Anterior vena cava (tissue), 1 donor: ENCODE results near the genes SLC38A4, VDR and OR10AD1.

DNA sequence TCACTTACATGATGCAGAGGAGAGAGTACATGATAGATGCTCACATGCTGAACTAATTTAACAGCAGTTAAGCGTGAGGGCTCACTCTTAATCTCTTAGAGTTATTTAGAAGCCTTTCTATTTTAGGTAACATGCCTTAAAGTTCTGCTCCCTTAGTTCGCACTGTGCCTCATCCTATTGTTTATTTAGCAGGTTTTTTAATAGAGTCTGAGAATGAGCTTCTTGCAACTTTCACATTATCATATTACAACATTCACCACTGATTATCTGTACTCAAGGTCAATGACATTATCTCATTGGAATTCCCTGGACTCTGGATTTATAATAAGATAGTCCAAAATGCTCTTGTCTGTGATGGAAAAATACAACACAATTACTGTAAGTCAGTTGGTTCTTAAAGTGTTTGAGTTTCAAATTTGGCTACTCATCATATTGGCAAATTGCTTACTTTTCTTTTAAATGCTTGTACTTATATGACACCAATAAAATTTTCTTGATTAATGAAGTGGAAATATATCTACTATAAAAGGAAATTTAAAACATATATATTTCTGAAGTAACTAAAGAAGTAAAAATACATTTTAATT, 183.6 kb upstream of the SLC38A2 start:
- PRO-cap, result no peak

- PRO-cap, result no peak
These were observed 156.1 kb downstream of the SLC38A4 start for GRCh38 chr12:46669606-46670270.

GRCh38 chr12:46825531-46825858, 302 bp downstream of the SLC38A4 start:
- PRO-cap, result no peak

DNA sequence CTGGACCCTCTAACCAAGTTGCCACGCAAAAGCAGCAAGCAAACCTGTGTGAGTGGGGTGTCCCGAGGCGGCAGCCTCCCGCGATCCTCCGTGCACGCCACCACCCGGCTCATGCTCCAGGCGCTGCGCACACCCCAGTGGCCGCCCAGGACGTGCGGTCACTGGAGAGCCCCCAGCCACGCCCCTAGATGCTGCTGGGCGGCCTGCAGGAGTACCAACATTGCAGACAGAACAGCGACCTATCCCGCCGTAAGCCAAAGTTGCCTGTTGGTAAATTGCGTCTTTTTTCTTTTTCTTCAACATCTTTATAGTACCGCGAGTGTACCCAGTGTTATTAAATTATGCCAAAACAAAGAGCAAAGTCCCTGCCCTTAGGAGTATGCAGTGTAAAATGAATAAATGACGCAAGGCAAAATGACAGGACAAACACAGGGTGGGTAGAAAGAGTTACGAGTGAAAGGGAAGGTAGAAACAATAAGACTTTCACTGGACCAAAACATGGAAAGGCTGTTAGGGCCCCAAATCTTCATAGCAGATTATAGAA, at the start of gene SLC38A4:
TSS of gene SLC38A4 (minus strand) at position 139 of the 544 bp plus-strand sequence.
- PRO-cap, result no peak

DNA sequence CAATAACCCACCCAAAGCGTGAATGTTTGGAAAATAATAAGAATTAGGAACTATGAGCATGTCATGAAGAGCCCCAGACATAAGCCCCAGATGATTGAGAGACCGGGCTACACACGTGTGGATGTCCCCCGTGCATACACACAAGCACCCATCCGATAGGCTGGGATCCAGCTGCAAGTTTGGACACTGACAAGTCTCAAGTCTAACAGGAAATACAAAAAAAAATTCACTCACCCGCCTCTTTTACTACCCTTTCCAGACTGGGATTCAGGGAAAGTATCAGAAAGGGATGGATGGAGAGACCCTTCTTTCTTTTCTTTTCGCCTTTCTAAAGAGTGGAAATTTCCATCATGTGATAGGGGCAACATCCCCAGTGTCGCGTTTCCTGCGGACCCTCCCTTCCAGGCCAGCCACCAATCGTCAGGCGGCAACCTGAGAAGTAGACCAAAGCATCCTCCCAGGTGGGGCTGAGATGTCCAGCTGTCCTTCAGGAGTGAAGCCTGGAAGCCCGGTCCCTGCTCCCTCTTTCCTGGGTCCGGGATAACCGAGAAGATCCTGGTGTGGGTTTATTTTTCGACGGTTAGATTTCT, 6.4 kb upstream of the SLC38A4 start:
- PRO-cap, result no peak

DNA sequence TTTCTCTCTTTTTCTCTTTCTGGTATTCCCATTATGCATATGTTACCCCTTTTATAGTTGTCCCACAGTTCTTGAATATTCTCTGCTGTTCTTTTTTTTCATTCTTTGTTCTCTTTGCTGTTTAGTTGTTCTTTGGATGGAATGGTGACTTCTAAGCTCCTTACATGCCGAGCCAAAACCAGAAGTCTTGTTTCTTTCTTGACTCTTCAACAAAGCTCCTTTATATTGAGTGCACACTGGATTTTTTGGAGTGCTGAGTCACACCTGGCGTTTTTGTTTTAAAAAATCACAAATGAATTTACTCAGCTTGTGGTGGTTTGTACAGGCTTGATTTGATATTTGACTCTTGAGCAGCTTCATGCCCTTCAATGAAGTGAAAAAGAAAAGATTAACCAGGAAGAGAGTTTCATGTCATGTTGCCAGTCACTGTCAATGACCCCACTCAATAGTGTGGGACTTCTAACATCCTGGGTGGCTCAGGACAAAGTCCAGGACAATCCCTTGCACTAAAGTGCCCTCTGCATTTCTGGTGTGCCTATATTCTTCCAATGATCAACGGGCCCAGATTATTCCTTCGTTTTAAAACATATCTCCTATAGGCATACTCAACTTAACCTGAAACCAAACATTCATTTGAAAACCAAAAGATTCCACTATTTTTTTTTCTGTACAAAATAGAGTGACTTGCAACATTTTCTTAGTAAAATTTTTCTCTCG, 112.4 kb upstream of the SLC38A4 start:
- PRO-cap, result no peak

DNA sequence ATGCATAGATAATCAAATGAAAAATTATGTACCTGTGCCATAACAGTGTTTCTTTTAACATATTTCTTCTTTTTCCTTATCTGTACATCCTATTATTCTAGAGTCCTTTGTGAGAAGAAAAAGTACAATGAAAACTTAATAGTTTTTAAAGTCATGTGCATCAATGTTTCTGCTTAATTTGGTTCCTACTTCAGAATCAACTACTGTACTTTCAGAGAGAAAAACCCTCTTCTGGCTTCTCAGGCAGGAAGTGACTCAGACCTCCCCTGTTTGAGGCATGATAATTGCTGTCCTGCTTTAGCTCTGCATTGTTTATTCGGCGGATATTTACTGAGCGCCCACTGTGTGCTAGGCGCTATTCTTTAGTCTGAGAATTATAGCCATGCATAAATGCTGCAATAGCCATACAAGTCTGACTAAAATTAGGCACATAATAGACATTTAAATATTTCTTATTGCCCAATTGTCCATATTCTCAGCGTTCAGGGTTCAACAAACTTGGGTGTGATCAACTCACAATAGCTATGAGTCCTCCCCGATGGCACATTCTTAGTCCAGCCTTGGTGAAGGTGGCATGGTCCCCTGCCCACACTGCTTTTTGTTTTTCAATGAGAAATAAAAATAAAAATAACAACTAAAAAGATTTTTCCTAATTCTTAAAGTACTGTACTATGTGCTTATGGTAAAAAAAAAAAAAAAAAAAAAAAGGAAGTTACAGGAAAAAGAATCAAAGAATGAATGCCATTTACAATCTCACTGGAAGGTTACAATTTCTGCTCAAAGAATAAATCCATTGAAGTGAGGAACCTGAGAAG, 6.1 kb upstream of the AMIGO2 start:
- PRO-cap, result no peak

- PRO-cap, result unidirectional peak, plus-strand start at chr12:47817445
These were observed 2.7 kb downstream of the HDAC7 start for GRCh38 chr12:47816682-47817801.

GRCh38 chr12:47819524-47819630, 326 bp downstream of the HDAC7 start:
- PRO-cap, result no peak

- PRO-cap, result bidirectional peak, plus-strand start at chr12:47829217, minus-strand start at chr12:47829017; unidirectional peak, plus-strand start at chr12:47829217
These were observed 9.3 kb upstream of the HDAC7 start for GRCh38 chr12:47828737-47829592.

DNA sequence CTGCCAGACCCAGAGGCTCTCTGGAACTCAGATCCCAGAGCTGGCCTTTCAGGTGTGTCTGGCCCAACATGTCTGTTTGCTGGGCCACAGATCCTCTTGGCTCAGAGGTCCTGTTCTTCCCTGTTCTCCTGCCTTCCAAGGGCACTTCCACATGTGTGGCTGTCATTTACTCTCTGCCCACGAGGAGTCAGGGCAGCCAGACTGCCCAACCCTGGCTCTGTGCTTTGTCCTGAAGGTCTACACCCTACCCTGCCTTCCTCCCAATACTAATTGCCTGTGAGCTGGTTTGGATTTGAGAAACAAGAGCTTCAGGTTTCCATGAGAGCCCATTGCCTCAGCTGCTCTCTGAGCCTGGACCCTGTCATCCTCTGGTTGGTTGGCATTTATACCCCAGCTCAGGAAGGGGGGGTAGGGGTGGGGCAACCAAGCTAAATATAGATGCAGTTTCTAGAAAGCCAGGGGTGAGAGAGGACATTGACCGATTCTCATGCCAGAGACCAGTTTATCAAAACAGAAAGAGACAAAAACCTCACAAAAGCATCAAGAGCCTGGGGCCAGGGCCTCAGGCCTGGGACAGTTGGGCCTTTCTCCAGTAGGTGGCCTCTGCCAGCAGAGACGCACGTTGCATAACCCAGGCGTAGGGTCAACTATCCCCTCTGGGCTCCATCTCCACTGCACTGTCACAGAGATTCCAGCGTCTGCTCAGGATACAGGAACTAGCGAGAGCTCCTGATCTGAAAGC, 34.5 kb downstream of the VDR start:
- PRO-cap, result no peak

DNA sequence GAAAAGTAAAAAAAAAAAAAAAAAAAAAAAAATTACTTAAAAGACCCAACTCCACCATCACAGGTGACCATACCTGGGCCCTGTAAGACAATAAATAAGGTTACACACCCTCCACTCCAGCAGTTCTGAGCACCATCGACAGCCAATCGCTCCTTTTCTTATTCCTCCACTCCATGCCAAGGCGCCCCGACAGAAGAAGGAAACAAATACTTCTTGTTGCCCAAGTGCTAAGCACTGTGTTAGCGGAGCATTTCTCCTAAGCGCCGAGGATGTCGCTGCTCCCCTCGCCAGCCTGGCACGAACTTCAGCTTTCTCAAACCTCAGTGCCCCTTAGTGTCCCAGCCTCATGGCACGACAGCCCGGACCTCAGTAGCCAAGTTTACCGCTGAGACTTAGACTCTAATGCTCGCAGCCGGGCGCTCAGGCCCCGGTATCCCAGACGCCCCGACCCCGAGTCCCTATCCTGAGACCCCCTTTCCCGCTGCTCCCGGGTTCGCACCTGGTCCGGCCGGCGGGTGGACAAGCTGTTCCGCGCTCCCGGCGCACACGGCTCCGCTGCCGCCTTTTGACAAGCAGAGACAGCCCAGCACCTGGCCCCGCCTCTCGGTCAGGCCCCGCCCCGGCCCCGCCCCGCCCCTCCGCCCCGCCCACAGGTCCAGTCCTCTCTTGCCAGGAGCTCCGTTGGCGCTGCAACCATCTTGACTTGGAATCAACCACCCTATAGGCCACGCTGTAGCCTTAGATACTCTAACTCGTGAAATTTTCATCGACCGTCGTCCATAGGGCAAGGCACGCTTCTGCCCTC, at the start of gene VDR:
TSS of gene VDR (minus strand) at position 539 of the 805 bp plus-strand sequence.
- PRO-cap, result bidirectional peak, plus-strand start at position 692 of the sequence, minus-strand start at position 567 of the sequence

DNA sequence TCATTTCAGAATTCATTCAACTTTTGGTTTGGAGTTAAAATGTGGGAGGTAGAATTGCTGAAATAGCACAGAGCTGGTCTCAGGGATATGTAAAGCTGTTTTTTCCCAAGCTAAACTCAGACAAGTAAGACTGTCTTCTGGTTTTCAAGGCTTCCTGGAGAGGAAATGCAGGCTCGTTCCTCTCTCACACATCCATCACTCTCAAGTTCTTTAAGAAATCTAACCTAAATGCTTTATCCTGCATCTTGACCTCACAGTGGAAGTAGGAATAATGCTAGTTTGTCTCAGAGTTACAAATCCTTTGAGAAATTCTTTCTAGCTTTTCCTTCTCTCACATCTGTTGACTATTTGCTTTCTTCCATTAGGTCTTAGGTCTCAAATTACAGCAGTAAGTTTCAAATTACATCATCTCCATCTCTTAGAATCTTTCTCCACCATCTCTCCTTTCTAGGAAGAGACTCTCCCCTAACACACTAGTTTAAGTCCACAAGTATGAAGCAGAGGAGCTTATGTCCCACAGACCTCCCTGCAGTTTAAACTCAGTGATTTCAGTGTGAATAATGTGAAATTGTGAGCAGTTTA, 7.4 kb upstream of the CCDC184 start:
- PRO-cap, result no peak

DNA sequence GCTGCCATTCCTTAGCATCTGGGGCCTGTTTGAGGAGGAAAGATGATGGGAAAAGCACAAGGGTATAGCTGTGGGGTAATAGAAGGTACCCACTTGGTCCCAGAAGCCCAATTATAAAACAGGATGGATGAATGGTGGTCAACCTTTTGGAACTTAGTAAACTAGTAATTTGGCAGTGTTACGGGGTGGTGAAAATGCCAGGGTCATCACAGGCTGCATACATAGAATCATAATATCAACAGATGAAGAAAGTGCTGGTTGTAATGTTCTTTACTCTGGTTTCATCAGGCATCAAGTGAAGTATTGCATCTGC, at the start of gene OR10AD1:
TSS of gene OR10AD1 (minus strand) at position 18 of the 313 bp plus-strand sequence.
- PRO-cap, result no peak

DNA sequence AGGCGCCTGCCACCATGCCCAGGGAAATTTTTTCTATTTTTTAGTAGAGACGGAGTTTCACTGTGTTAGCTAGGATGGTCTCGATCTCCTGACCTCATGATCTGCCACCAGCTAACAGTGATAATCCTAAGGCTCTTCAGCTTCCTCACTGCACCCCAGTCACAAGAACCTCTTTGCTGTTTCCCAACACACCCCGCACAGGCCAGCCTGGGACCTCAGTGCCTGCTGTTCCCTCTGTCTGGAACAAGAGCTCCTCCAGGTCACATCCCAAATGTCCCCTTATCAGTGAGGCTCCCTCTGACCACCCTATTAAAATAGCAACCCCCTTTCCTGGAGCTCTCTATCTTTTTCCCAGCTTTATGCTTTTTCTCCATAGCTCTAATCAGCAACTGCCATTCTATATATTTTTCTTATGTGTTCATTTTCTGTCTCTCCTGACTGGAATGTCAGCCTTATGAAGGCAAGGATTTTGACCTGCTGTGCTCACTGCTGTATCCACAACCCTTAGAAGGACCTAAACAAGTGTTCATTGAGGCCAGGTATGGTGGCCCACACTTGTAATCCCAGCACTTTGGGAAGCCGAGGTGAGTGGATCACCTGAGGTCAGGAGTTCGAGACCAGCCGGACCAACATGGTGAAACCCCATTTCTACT, 4.0 kb downstream of the ADCY6 start:
- PRO-cap, result no peak

DNA sequence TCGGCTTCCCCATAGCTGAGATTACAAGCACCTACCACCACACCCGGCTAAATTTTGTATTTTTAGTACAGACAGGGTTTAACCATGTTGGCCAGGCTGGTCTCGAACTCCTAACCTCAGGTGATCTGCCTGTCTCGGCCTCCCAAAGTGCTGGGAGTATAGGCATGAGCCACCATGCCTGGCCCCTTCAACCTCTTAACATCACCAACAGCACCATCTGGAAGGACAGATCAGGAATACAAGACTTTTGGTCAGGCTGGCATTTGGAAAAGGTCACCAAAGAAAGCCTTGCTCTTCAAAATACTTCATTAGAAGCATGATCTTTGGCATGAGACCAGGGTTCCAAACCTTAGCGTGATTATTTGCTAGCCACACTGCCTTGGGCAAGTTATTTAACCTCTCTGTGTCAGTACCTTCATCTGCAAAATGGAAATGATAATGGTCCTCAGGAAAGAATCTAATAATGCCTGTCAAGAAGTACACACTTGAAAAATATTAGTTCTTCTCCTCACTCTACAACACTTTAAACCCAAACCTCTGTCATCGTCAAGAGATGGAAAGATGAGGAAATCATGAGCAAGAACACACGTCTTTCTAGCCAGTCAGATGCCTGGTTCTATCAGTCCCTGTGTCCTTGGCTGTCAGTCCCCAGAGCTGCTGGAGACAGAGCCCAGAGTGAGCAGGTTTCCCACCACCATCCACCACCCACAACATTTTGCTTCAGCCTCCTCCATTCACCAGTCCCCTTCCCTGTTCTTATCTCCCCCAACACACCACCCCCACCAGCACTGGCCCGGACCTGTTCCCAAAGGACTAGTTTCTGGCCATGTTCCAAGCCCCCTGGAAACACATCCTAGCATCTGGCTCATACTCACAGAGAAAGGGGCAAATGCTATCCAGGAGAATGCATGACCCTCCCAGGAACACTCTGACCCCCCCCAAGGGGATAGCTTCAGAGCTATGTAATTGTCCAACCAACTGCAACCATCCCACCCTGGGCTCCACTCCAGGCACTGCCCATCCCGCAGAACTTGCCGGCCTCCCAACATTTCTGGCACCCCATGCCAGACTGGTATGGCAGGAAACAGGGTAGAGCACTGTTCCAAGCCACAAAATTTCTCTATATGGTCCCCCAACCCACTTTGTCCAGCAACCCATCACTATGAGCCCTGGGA, 2.0 kb downstream of the ADCY6 start:
- PRO-cap, result unidirectional peak, plus-strand start at position 651 of the sequence

GRCh38 chr12:48814613-48815077, 3.7 kb upstream of the CACNB3 start:
- PRO-cap, result bidirectional peak, plus-strand start at chr12:48814851, minus-strand start at chr12:48814749

GRCh38 chr12:48815806-48816250, 2.5 kb upstream of the CACNB3 start:
- PRO-cap, result no peak

DNA sequence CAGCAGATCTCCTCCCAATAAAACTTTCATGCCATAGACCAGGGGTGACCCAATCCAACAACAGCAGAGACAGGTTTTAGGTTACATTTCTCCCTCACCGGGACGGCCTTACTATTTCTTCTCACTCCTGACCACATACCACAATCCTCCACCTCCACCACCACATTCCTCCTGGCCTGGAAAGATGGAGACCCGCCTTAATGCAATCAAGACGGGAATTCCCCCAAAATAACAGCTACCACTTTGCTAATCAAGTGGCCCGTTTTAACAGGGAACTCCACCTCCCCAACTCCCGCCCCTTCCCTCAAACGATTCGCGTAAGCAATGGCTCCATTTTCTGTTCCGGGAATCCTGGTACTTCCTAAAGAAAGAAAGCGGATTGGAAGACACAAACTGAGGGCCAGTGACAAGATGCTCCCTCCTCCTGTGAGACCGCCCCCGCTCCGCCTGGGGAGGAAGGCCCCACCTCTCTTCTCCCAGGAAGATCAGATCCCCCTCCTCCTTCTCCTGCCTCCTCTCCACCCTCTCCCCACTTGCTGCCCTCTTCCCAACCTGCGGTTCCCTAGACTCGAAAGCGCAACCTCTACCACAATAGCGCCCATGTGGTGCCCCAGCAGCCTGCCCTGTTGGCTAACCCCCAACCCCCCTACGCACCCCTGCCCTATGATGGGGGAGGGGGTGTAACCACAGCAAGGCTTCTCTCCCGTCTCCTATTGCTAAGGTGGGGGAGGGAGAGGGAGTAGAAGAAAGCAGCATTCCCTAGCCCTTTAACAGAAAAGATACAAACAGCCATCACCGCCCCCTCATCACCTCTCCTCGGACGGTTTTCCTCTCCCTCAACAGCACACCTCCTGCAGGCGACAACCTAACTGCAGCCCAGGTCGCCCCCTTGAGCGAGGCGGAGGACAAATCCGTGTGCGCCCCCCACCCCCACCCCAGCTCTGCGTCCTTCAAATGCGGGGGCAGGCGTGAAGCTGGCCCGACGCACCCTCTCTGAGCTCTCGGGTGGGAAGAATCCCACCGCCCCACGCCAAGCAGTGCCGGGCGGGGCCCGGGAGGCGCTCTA, 779 bp downstream of the ARF3 start:
- PRO-cap, result bidirectional peak, plus-strand start at position 510 of the sequence, minus-strand start at position 310 of the sequence

DNA sequence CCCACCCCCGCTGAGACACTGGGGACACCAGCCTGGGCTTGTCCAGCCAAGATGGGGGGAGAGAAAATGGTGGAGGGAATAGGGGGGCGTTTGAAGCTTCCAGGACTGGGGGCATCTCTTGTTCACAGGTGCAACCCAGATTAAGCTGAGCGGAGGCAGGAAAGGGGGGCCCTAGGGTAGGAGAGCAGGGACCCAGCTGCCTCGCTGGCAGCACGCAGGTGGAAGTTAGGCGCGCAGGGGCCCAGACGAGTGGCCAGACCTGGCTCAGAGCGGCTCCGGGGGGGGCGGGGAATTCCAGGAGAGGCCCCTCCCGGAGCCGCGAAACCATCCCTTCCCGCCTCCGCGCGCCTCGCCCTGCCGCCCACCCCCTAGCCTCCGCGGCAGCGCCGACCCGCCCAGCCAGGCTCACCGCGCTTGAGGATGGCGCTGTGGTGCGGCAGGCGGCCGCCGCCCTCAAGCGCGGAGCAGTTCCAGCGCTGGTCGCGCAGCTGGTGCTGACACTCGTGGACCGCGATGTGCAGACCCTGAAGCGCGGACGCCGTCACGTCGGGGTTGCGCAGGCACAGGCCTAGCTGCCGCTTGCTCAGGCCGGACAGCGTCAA, 1.8 kb downstream of the WNT10B start:
- PRO-cap, result unidirectional peak, plus-strand start at position 417 of the sequence